Mammary epithelial cell (primary cell): ENCODE data around the gene PPP1R14C.

- CAGE, long polyA plus RNA: no peak
- RRBS: no CpG with 5 or more reads among the region's 6 CpGs
These were observed 7.3 kb downstream of the RAET1E start for GRCh38 chr6:149890599-149890992.

DNA sequence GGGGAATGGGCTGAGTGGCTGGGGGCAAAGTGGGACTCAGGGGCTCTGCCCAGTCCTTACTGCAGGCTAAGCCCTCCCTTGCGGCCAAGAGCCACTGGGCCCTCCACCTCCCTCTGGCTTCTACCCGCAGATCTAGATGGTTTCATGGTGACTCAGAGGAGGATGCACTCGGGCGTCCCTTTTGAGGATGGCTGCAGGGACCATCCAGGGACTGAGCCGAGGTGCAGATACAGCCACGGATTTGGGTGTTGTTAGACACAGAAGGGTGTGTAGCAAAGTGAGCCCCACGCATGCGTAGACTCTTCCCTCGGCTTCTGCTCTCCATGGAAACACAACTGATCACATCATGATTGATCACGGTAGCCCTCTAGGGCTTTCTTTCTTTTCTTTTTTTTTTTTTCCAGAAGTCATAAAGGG lies 661 bp upstream of the ULBP1 start:
- CAGE, long polyA plus RNA: no peak
- RRBS: no CpG with 5 or more reads among the region's 10 CpGs

DNA sequence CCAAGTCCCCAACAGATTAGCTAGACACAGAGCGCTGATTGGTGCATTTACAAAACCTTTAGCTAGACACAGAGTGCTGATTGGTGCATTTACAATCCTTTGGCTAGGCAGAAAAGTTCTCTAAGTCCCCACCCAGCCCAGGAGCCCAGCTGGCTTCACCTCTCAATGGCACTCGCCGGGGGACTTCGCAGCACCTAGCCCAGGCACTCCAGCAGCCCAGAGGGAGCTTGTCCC lies 27.3 kb upstream of the PPP1R14C start:
- CAGE, long polyA plus RNA: no peak
- RRBS: 78% methylated on average over 2 of the region's 4 CpGs

- CAGE, long polyA plus RNA: no peak
- RRBS: 1% methylated on average over 41 of the region's 91 CpGs
These were observed at the start of gene PPP1R14C for GRCh38 chr6:150142738-150143506. Gene PPP1R14C, plus strand, starts transcription at chr6:150143044.

GRCh38 chr6:150175997-150176646 lies 33.3 kb downstream of the PPP1R14C start:
- CAGE, long polyA plus RNA: no peak
- RRBS: no CpG with 5 or more reads among the region's 9 CpGs

- CAGE, long polyA plus RNA: no peak
- RRBS: no CpG with 5 or more reads among the region's 2 CpGs
These were observed 4.3 kb downstream of the IYD start for GRCh38 chr6:150372859-150373688.

DNA sequence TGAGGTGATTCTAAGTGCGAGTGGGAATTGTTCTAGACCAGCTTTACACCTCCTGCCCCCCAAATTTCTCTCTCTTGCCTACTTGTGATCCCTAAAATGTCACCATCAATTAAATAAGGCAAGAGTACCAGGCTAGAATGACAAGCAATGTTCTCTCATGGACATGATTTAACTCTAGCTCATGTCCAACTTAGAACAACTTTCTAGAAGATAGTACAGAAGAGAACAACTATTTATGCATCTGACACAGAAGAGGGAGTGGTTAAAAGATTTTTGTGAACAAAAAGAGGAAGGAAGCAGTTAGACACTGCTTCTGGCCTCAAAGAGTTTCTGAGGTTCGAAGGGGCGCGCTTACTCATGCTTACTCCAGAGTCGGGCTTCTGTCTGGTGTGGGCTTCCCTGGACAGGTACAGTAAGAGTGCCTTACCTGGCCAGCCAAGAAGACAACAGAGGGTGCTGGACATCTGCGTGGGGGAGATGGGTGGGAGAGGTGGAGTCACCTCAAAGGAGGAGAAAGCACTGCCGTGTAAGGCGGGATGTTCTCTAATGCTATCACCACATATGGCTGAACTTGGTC lies 25.3 kb upstream of the PLEKHG1 start:
- CAGE, long polyA plus RNA: no peak
- RRBS: no CpG with 5 or more reads among the region's 8 CpGs

- CAGE, long polyA plus RNA: no peak
- RRBS: no CpG with 5 or more reads among the region's 7 CpGs
These were observed 110.5 kb downstream of the PLEKHG1 start for GRCh38 chr6:150710120-150710732.

GRCh38 chr6:150733596-150734309 lies 131.7 kb upstream of the MTHFD1L start:
- CAGE, long polyA plus RNA: no peak
- RRBS: no CpG with 5 or more reads among the region's 30 CpGs

GRCh38 chr6:150809021-150809534 lies 56.4 kb upstream of the MTHFD1L start:
- CAGE, long polyA plus RNA: no peak
- RRBS: no CpG with 5 or more reads among the region's 13 CpGs

DNA sequence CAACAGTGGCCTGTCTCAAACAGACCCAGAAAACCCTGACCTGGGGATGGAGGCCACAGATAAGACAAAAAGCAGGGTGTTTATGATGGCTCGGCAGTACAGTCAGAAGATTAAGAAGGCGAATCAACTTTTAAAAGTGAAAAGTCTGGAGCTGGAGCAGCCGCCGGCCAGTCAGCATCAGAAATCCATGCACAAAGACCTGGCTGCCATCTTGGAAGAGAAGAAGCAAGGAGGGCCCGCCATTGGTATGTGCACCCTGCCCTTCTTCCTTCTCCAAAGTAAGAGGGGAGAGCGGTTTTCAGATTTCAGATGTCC lies 33.6 kb upstream of the MTHFD1L start:
- CAGE, long polyA plus RNA: no peak
- RRBS: no CpG with 5 or more reads among the region's 6 CpGs

GRCh38 chr6:150993164-150994309 lies 128.0 kb downstream of the MTHFD1L start:
- CAGE, long polyA plus RNA: no peak
- RRBS: no CpG with 5 or more reads among the region's 12 CpGs

- CAGE, long polyA plus RNA: no peak
- RRBS: no CpG with 5 or more reads among the region's 13 CpGs
These were observed 171.4 kb downstream of the MTHFD1L start for GRCh38 chr6:151036807-151037417.

- CAGE, long polyA plus RNA: no peak
- RRBS: 2% methylated on average over 47 of the region's 124 CpGs
These were observed 1.1 kb downstream of the ZBTB2 start for GRCh38 chr6:151389999-151390902.

- CAGE, long polyA plus RNA: no peak
- RRBS: no CpG with 5 or more reads among the region's 10 CpGs
These were observed 3.5 kb downstream of the ARMT1 start for GRCh38 chr6:151455715-151456306.

DNA sequence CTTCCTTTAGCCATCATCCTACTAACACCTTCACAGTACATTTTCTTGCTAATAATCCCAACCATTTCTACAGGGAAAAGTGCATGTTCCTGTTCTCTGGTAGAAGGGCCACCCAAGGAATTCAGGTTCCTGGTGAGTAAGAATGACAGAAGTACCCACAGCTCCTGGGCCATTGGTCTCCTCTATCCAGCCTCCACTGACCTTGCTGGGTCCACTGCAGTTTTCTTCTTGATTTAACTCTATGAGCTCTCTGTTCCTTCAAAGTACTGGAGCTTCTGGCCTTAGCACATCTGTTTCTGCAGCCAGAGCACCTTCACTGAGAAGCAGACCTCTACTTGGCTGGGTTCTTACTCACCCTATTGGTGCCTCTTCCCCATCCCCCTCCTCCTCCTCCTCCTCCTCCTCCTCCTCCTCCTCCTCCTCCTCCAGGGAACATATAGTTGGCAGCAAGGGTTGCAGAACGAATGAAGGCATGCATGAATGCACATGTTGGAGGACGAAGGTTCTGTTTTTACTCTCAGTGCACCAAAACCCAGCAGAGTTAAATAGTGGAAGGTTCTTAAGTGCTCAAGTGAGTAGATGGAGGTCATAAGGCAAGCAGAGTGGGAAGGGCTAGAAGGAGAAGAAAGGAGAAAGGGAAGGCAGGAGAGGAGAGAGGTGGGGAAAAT lies 141.0 kb upstream of the ESR1 start:
- CAGE, long polyA plus RNA: no peak
- RRBS: no CpG with 5 or more reads among the region's 2 CpGs

DNA sequence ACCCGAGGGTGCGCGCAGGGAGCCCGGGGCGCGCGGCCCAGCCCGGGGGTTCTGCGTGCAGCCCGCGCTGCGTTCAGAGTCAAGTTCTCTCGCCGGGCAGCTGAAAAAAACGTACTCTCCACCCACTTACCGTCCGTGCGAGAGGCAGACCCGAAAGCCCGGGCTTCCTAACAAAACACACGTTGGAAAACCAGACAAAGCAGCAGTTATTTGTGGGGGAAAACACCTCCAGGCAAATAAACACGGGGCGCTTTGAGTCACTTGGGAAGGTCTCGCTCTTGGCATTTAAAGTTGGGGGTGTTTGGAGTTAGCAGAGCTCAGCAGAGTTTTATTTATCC lies 963 bp downstream of the ESR1 start:
- CAGE, long polyA plus RNA: no peak
- RRBS: 2% methylated on average over 17 of the region's 24 CpGs

GRCh38 chr6:151809373-151810022 lies 2.0 kb downstream of the ESR1 start:
- CAGE, long polyA plus RNA: no peak
- RRBS: 80% methylated on average over 3 of the region's 8 CpGs

GRCh38 chr6:151909610-151910140 lies 102.2 kb downstream of the ESR1 start:
- CAGE, long polyA plus RNA: no peak
- RRBS: no CpG with 5 or more reads among the region's 2 CpGs

GRCh38 chr6:152063103-152063596 lies 255.7 kb downstream of the ESR1 start:
- CAGE, long polyA plus RNA: no peak
- RRBS: no CpG with 5 or more reads among the region's 5 CpGs